ENCODE data around the genes VN1R2, VN1R4, ZNF525 and ZNF331.

GRCh38 chr19:51549538-51550392 is 18.3 kb upstream of the SIGLEC6 start:
- RRBS = no CpG with 5 or more reads among the region's 8 CpGs

DNA sequence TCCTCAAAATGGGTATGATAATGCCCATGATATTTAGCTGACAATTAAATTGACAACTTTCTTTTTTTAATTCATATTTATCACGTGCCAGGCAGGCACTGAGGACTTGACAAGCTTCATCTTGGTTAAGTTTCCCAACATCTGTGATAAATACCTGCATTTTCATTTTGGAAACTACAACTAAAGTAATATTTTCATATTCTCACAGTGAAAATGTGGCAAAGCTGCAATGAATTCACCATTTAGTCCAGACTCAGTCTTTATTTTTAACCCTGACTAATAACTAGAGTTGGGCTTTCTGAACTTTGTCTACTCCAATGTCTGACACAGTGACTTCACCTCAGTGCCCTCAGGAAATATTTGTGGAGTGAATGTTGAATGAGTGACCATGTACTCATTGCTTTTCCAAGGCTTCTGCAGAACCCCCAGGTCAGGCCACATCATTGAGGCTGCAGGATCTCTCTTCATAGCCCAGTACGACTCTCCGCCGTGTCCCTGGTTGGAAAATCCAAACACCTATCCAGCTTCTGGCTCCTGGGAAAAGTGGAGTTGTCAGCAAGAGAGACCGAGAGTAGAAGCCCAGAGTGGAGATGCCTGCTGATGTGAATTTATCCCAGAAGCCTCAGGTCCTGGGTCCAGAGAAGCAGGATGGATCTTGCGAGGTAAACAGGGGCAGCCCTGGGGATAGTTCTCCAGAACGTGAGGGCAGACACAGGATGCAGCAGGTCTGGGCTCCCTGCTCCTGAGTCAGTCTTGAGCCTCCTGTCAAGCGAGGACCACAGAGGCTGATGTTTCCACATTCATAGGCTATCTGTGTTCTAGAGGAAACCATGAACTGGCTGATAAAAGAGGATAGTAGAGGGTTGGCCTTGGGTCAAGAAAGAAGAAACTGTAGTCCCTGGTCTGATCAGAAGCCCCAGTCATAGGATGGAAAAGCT is 1.9 kb downstream of the ZNF175 start:
- RRBS = no CpG with 5 or more reads among the region's 8 CpGs

DNA sequence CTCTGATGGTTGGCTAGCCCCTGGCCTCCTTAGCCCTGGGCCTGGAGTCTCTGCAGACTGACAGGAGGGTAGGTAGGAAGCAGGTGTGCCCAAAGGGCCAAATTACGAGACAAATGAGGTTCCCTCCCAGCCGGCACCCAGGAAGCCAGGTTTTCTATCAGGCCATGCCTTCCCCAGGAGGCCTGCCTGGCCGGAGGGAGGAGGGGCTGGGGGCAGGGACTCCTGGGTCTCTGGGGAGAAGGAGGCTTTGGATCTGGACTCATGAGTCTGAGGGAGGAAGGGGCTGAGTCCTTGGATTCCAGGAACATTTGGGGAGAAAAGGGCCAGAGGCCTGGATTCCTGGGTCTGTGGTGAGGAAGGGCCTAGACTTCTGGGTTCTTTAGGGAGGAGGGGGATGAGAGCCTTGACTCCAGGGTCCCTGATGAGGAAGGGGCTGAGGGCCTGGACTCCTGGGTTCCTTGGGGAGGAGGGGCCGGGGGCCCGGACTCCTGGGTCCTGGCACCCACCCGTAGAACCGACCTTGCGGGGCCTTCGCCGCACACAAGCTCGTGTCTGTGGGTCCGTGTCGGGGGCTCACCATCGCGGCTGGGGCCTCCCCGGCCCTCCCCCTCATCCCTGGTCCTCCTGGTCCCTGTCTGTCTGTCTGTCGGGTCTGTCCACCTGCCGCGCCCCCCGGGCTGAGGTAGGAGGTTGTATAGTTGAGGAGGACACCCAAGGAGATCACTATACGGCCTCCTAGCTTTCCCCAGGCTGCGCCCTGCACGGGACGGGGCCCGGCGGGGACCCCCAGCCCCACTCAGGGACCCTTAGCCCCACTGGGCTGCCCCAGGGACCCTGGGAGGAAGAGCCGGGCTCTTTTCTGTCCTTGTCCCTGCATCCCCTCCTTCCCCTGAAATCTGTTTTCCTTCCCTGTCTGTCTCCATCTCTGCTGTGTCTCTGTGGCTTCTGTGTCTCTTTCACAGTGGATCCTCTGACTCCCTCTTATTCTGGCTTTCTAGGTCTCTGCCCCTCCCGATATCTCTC is 704 bp upstream of the SPACA6 start:
- RRBS = 59% methylated on average over 19 of the region's 28 CpGs

GRCh38 chr19:51797533-51797869 is 2.5 kb downstream of the FPR3 start:
- RRBS = no CpG with 5 or more reads among the region's 5 CpGs

GRCh38 chr19:51802164-51802523 is 7.2 kb downstream of the FPR3 start:
- RRBS = no CpG with 5 or more reads among the region's 3 CpGs

- RRBS = no CpG with 5 or more reads among the region's 10 CpGs
These were observed 10.5 kb downstream of the FPR3 start for GRCh38 chr19:51805343-51805889.

DNA sequence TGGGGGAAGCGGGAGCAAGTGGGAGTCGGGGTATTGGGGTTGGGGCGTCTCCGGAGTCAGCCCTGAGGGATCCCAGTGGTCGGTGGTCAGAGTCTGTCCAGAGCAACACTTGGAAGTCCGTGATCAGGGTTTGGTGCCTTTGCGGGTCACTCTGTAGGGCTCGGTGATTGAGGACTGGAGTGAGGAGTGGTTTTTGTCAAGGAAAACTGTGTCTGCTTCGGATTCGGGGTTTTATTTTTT is 270 bp downstream of the ZNF613 start:
- RRBS = no CpG with 5 or more reads among the region's 10 CpGs

GRCh38 chr19:52138287-52138567 is 1.5 kb downstream of the ZNF616 start:
- RRBS = no CpG with 5 or more reads among the region's 3 CpGs

DNA sequence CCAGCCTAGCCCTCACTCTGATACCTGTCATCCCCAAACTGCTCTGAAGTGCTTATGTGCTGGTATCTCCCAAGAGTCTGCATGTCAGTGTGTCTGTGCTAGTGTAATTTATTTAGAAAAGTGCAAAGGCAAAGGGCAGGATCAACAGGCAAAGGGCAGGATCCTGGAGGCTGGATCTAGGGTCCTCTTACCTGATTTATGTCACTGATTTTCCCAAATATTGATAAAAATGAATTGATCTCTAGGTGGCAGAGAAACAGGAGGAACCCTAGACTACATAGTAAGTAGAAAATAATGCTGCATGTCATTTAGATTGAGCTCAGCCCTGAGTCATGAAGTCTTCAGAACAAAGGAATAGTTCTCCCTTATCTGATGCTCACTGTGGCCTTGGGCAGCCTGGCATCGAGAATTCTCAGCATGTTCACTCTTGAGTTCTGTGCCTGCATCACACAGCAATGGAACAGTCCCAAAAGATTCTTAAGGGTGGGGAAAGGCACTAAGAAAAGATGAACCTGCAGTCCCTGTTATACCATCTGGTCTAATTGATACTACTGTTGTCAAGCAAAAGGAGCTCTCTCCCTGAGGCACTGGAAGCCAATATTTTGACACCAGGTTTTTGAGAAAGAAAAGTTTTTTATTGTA is 38.4 kb upstream of the ZNF766 start:
- RRBS = no CpG with 5 or more reads among the region's 1 CpG

- RRBS = no CpG with 5 or more reads among the region's 2 CpGs
These were observed 37.9 kb upstream of the ZNF766 start for GRCh38 chr19:52231518-52231879.

DNA sequence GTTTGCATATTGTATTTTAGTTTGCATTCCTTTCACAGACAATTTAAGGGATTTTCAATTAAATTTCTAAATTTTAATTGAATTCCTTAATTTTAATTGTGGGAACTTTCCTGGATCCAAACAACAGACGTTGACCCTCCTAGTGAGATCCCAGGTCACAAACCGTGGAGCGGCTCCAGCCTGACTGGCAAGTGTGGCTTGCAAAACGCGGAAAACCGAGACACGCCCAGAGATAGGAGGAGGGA is 217 bp upstream of the ZNF766 start:
- RRBS = no CpG with 5 or more reads among the region's 7 CpGs

DNA sequence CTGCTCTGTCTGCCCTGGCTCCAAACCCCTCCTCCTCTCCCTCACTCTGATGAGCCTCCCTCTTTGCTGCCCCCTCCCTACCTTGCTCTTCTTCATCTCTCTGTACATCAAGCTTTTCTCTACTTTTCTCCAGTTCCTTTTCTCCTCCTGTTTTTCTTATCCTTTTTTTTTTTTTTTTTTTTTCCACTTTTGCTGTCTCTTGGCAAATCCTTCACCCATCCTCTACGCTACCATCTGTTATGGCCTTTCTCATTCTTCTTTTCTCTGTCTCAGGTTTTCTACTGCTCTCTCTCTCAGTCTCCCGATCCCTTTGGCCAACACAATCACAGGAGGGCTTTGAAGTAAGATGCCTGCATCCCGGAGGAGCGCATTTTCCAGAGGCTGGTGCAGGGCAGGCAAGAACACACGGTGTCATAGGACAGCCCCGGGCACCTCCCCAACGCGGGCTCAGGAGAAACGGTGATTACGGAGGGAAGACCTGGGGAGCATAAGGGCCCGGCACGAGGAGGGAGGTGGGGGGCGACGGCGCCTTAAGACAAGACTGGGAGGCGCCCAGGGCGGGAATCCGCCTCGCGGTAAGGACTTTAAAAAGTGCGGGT is 18.5 kb upstream of the ZNF888 start:
- RRBS = 2% methylated on average over 4 of the region's 21 CpGs

DNA sequence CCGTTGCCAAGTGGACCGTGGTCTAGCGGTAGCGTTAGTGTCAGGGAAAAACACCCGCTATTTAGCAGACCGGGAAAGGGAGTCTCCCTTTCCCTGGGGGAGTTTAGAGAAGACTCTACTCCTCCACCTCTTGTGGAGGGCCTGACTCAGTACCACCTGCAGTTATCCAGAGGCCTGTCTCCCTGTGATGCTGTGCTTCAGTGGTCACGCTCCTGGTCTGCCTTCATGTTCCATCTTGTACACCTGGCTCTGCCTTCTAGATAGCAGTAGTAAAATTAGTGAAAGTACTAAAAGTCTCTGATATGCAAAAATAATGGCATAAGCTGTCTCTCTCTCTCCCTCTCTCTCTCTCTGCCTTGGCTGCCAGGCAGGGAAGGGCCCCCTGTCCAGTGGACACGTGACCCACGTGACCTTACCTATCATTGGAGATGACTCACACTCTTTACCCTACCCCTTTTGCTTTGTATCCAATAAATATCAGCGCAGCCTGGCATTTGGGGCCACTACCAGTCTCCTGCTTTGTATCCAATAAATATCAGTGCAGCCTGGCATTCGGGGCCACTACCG is at the start of gene VN1R2:
VN1R2 (plus strand) TSS at position 345 of the 567 bp plus-strand sequence.
- RRBS = no CpG with 5 or more reads among the region's 12 CpGs

DNA sequence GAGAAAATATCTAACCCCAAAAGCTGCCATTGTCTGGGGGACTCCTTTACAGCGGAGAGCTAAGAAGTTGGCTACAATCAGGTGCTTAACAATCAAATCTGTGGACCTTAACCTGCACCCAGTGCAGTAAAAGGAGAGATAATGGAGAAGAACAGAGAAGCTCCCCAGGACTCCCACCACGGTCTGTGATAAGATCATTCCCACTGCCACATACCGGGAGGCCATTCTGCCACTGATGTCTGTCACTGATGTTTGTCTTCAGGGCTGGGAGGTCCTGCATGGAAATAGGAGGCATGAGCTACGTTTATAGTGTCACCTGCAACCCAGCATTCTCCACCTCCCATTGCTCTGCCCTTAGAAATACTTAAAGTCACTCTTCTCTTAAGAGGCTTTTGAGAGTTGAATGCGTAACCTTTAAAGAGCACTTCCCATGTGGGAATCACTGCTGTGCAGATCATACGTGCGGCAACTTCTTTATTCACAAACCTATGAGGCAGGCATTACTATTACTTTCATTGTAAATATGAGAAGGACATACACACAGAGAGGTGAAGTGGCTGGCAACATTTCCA is at the start of gene VN1R4:
VN1R4 (minus strand) TSS at position 283 of the 572 bp plus-strand sequence.
- RRBS = no CpG with 5 or more reads among the region's 7 CpGs

- RRBS = 2% methylated on average over 14 of the region's 45 CpGs
These were observed at the start of gene ZNF525 for GRCh38 chr19:53365055-53365840. Gene ZNF525, plus strand, starts transcription at chr19:53365705.

DNA sequence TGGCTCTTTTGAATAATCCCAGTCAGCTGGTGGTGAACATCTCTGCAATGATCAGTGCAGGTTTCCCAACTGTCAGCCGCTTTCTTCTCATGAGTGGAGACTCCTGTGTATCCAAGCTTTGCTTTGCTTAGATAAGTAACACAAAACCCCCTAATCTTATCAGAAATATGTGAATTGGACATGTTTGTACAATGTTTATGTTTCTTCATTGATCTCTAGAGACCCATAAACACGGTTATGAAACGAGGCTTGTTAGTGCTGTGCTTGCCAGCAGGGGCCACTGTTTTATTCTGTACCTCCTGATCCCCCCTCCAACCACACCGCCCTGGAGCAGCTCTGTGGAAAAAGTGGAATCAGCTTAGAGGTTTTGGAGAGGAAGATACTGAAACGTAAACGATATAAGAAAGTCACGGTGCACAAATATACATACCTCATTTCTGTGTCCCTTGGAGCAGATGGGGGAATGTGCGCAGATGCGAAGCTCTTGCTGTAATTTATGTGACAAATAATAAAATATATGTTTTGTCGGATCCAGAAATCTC is 8.2 kb upstream of the ZNF761 start:
- RRBS = no CpG with 5 or more reads among the region's 10 CpGs

DNA sequence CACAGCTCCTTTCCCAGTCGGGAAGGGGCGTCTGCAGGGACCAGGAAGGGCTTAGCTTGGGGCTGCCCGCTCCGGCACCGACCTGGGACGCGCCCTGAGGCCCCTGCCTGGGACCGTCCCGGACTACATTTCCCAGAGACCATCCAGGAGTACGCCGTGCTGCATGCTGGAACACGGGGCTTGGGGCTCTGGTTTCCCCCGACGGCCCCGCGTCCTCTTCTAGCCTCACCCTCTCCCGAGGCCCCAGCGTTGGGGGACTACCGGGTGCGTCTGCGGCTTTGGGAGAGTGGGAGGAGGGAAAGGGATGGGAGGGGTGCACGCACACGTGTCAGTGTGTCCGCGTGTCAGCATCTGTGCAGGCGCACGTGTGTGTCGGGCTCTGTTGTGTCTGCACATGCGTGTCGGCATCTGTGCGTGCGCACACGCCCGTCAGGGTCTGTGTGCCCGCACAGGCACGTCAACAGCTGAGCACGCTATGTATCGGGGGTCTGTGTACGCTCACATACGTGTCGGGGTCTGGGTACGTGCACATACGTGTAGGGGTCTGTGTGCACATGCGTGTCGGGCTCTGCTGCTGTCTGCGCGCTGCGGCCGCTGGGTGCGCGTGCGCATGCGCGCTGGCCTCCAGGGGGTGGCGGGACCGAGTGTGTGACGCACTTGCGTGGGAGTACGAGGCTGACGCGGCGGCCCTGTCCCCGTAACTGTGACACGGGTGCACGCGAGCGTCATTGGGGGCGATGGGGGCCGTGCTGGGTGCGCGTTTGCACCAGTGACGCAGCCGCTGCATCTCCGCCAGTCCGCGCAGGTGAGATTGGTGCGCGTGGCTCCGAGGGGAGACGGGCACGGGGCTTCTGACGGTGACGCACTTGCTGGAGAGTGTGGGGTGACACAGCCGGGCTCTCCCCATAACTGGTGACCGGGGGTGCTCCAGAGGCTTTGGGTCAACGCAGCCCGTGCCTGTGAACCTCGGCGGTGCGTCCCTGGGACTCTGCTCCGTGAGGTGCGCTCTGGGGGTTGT is at the start of gene ZNF331:
ZNF331 (plus strand) TSS at position 654 of the 1,018 bp plus-strand sequence.
- RRBS = 32% methylated on average over 7 of the region's 92 CpGs

DNA sequence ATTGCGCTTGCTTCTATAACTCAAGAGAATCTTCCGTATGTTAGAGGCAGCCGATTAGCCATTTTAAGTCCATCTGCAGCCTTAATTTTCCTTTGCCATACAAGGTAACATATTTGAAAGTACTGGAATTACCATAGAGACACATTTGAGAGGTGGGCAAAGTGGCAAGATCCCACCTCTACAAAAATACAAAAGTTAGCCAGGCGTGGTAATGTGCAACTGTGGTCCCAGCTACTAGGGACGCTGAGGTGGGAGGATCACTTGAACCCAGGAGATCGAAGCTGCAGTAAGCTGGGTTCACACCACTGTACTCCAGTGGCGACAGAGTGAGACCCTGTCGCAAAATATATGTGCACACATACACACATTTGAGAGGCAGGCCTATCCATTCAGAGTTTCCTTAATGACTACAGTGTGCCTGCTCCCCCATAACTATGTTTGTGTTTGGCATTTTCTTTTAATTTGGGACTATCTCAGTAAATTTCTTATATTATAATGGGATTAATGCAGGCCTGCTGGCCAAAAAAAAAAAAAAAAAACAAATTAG is 22.9 kb downstream of the ZNF331 start:
- RRBS = no CpG with 5 or more reads among the region's 8 CpGs

DNA sequence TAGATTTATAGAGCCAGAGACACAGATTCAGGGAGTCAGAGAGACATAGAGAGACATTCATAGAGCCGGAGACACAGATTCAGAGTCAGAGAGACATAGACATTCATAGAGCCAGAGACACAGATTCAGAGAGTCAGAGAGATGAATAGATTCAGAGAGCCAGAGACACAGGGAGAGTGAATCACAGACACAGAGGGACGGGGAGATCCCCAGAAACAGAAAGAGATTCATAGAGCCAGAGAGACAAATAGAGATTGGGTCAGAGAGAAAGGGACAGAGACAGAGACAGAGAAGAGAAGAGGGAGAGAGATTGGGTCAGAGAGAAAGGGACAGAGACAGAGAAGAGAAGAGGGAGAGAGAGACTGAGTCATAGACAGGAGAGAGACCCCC is 1.3 kb upstream of the PRKCG start:
- RRBS = no CpG with 5 or more reads among the region's 2 CpGs

- RRBS = no CpG with 5 or more reads among the region's 5 CpGs
These were observed 2.1 kb downstream of the CNOT3 start for GRCh38 chr19:54139706-54140080.

Data from zone of skin (tissue), 1 donor.